Thoracic aorta endothelial cell (primary cell): ENCODE measurements around a stretch of chr2.

GRCh38 chr2:152441393-152441961 is 106.5 kb downstream of the FMNL2 start:
- CAGE, long polyA plus RNA, result no peak

GRCh38 chr2:152566537-152567400 is 150.5 kb downstream of the PRPF40A start:
- CAGE, long polyA plus RNA, result no peak

- CAGE, long polyA plus RNA, result no peak
Measured at GRCh38 chr2:153476403-153477638, 1.7 kb downstream of the RPRM start.

DNA sequence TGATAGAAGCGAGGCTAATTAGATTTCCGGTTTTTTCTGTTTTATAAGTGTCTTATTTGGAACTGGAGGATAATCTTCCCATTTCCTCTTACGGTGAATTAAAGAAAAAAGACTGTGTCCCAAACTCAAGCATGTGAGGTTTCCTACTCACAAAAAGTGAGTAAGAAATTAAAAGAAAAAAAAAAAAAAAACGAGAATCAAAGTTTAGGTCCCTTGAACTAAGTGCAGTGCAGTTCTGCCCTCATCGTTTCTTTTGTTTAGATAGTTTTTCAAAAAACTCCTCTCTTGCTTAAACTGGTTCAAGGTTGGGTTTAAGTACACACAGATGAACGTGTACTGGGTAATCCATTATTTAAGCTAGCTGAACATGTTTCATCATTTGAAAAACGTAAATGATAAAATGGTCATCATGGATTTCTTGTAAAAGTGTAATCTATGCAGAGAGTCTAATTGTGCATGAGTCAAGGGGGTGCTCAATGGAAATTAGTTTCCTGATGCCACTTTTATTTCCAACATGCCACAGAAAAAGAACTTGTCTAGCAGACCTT is 235.8 kb upstream of the KCNJ3 start:
- CAGE, long polyA plus RNA, result no peak

DNA sequence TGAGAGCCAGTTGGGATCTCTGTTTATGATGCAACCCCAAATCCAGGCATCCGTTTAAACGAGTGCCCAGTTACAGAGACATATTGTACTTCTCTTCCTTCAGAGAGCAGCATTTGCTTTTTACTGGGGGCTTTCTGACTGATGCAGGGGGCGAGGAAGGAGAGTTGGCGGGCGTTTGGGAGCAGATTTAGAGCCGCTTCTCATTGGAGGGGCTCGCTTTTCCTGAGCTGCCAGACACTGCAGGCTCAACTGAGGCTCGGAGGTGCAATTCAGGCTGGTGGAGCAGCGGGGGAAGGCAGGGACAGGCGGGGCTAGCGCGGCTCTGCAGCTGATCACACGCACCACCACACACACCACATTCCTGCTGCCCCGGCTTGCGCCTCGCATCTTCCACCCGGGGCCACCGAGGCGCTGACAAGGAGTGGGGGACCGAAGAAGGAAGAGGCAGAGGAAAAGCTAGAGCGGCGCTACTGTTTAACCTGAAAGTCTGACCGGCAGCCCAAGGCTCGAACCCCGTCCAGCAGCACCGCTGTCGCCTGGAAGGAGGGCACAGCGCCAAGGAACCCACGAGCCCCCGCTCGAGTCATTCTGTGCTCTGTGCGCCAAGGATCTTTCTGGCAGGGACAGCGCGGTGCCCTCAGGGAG is 1.2 kb upstream of the KCNJ3 start:
- CAGE, long polyA plus RNA, result no peak

GRCh38 chr2:154699179-154699893 is 841 bp downstream of the KCNJ3 start:
- CAGE, long polyA plus RNA, result no peak

GRCh38 chr2:156310066-156310285 is 22.5 kb downstream of the NR4A2 start:
- CAGE, long polyA plus RNA, result no peak

GRCh38 chr2:156334709-156334961 is 2.1 kb upstream of the NR4A2 start:
- CAGE, long polyA plus RNA, result no peak

DNA sequence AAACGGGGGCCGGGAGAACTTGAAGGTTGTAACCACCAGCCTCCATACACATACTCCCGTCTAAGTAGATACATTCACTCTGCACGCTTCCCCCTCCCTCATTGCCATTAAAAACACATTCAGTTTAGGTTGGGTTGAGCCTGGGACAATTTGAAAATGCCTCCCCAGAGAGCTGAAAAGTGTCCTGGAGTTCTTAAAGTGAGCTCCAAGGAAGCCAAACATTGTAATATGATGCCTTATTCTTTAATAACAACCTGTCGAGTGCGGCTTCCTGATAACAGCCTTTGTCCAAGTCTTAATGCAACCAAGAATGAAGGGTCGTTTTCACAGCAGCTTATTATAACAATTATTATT is 2.4 kb upstream of the NR4A2 start:
- CAGE, long polyA plus RNA, result no peak

DNA sequence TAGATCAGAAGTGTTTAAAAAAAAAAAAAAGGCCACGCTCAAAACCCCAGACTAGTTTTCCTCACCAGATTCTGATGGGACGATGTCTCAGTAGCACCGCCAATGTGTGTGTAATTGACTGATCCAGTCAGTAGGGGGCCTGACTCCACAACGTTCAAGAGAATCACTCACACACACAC is 2.9 kb upstream of the NR4A2 start:
- CAGE, long polyA plus RNA, result no peak

- CAGE, long polyA plus RNA, result no peak
Measured at GRCh38 chr2:156398893-156399867, 37.0 kb upstream of the GPD2 start.

DNA sequence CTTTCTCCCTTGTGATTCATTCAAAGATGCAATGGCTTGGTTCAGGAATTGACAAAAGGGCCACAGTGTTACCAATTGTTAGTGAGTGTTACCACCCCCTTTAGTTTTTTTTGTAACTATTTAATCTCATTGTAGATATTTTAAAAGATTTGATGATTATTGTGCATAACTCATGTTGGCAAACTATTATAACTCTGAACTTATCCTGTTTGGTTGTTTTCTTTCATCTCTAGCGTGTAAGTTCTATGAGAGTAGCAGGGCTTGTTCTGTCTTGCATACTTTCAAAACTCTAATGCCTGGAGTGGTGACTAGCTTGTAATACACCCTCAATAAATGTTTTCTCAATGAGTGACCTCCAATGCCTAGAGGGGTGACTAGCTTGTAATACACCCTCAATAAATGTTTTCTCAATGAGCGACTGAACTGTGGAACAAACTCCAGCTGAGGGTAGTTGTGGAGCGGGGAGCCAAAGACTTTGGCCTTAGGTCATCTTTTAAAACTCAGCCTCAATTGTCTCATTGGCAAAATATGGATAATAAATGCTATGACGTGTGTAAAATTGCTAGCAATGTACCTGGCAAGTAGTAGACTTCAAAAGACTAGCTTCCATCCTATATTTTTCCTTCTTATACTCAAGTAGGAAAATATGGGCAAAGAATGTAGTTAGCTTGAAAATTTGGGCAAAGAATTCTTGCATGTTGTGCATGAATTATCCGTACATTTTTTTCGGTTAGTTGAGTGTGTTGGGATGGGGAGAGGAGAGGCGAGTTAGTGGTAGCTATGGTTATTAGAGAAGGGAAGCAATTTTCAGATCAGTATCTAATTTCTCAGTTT is 1.8 kb downstream of the GPD2 start:
- CAGE, long polyA plus RNA, result no peak

DNA sequence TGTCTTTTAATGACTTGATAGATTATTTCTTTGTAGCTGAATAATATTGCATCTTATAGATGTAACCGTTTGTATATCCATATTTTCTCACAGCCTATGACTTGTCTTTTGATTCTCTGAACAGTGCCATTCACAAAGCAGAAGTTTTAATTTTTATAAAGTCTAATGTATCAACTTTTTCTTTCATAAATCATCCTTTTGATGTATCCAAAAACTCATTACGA is 34.0 kb downstream of the CYTIP start:
- CAGE, long polyA plus RNA, result no peak

DNA sequence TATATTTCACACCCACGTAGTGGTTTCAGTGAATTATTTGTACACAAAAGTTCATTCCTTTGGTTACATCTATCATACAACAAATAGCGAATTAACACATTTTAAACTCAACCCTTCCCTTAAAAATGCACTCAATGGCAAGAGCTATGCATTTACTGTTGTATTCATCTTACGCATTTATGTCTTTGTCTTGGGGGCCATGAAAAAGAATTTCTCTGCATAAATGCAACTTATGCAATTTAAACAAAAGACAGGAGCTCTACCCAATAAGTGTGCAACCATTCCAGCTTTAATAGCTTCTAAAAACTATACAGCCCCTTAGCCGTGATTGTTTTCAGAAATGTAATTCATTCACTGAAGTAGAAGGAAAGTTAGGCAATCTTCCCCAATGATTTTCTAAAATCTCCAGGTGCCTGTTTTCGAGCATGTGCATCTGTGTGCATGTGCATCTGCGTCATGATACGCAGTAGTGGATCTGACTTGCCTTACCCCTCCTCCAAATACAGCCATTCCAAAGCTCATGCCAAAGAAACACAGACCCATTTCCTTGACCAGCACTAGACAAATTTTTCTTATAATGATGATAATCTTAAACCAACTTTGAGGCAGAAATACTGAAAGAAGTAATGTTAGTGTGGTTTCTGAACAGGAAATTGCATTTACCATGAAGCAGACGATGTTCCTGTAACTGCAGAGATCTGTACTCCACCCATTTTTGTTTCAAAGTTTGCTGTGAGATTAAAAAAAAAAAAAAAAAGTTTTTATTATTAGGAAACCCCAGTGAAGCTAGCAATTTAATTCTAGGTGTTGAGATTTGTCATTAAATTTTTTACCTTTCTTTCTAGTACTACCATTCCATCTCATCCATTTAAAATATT is 25.8 kb downstream of the CYTIP start:
- CAGE, long polyA plus RNA, result no peak

DNA sequence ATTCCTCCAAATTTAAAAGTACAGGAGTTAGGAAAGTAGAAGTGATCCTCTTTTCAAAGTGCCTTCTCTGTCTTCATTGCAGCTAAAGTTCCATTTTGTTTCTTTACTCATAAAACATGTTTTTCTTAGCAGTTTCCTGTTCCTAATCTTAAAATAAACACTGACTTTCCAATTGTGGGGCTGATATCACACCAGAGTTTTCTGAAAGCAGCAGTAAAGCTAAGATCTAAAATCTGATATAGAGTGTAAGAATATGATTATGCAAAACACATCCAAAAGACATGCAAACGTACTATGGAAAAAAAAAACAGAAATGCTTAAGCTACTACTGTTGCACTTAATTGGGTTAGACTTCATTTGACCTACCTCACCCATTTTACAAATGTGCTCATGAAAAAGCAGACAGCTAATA is 10.6 kb downstream of the CYTIP start:
- CAGE, long polyA plus RNA, result no peak

GRCh38 chr2:157789928-157790630 is 86.1 kb downstream of the ACVR1 start:
- CAGE, long polyA plus RNA, result no peak

DNA sequence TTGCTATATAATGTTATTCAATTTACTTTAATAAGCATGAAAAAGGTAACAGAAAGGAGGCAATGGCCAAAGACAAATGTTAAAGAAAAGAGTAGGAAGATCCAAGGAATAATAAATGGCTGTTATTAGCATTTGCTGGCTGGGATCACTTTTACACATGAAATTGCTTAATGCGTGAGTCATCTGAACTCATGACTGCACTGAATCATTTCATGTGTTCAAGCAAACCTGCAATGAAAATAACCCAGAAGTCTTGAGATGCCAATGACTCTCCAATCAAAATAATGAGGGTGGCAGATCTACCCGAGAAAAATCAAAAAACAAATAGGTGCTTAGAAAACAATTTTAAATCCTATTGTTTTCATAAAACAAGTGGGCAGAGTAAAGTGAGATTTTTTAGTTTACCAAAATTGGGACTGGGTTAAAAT is 44.9 kb downstream of the ACVR1 start:
- CAGE, long polyA plus RNA, result no peak

DNA sequence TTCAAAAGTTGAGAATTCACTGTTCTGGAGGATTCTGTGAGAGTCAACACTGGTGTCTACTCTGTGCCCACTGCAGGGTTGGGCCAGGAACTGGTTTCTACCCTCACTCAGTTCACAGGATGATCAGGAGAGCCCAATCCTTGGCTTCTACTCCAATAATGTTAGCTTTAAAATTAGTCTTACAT is 44.6 kb downstream of the ACVR1 start:
- CAGE, long polyA plus RNA, result no peak

DNA sequence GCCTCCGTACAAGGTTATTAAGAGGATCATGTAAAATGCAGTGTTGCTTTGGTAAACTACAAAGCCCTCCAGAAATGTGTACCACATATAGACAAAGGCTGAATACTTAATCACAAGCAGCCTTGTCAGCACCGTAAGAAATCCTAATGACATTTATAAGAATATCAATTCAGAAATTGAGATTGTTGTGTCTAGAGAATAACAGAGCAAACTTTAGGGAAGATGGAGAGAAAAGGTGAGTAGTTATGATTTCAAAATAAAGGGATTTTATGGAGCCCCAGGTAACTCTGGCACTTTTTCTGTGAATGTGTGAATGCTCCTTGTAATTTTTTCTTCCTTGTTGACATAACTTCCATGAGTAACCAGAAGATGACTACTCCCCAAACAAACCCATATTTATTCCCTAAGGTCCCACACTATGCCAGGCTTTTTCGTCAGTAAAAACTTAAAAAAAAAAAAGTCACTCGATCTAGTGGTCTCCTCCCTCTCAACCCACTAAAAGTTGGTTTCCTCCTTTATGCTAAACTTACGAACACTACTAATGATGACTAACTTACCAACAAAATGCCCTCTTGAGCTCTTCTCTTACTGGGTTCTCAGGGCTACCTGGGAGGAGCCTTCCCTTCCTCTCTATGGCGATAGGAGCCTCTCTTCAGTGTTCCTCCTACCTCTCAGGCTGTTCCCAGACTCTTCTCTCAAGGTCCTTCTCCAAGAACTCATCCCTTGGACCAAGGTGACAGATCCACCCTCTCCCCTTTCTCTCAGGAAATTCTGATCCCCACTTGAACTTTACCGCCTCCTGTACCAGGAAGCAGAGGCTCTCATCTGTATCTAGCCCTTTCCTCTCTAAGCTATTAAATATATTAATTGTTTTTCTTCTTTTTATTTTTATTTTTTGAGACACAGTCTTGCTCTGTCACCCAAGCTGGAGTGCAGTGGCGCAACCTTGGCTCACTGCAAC is 18.3 kb downstream of the ACVR1 start:
- CAGE, long polyA plus RNA, result no peak

DNA sequence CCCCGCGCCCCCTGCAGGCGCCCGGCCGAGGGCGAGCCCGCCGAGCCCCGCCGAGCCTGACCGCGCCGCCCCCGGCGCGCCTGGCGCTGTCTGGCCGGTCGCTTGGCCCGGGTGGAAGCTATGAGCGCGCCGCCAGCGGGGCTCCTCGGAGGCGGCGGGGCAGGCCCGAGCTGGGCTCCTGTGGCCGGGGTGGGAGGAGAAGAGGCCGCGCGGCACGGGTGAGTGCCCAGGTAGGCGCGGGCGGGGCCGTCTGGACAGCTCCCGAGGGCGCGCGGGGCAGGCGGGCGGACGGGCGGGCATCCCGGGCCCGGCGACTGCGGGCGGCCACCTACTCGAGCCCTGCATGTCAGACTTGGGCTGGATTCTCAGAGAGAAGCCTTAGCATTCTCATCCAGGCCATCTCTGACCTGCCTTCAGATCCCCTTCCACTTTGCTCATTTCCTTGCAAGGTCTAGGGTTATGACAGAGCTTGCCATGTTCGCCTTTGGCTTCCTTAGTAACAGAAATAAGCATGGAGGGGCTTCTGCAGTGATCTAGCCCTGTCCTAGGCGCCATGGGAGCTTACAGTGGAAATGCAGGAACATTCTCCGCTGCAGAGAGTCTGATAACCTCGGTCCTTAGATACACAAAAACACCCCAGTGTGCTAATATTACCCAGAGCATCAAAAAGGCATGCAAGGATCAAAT is 512 bp upstream of the ACVR1 start:
- CAGE, long polyA plus RNA, result no peak